Spleen (tissue), 7 donors: Measurements from ENCODE around the genes ESM1, DHX29, IL6ST and ANKRD55.

DNA sequence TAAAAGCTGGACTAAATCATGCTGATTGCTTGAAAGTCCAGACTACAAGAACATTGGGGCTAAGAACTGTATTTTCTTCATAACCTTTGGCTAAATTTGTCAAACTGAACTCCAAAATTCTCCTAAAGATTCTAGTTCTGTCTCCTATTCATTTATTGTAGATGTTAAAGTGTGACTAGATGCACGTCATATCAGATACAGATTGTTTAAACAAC lies 265.2 kb downstream of the ARL15 start:
- PRO-cap, 4 experiments: no peak in any of the 4 experiments
- RAMPAGE, long total RNA, 4 experiments: no peak in any of the 4 experiments

- PRO-cap, 4 experiments: no peak in any of the 4 experiments
- RAMPAGE, long total RNA, 4 experiments: no peak in any of the 4 experiments
Measured at GRCh38 chr5:54520989-54521351, 3.4 kb downstream of the SNX18 start.

DNA sequence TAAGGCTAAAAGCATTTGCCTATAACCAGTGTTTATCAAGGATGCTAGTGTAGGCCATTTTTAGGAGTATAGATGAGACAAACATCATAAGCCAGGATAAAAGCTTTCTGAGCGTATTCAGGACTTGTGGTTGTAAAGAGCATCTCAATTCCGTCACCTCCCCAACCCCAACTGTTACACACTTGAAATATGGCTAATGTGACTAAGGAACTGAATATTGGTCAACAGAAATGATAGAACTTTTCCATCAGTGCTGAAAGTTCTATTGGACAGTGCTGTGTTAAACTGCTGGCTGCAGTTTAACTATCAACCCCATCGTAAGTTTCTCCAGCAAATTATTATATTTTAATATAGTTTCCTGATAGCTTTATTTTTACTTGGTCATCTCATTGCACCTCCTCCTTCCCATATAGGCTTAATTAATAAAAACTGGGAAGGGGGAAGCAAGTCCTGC lies 4.6 kb downstream of the SNX18 start:
- PRO-cap, 4 experiments: peak in 4 of 4 experiments; most common minus-strand start position 173 of the sequence (in 4)
- RAMPAGE, long total RNA, 4 experiments: no peak in any of the 4 experiments

DNA sequence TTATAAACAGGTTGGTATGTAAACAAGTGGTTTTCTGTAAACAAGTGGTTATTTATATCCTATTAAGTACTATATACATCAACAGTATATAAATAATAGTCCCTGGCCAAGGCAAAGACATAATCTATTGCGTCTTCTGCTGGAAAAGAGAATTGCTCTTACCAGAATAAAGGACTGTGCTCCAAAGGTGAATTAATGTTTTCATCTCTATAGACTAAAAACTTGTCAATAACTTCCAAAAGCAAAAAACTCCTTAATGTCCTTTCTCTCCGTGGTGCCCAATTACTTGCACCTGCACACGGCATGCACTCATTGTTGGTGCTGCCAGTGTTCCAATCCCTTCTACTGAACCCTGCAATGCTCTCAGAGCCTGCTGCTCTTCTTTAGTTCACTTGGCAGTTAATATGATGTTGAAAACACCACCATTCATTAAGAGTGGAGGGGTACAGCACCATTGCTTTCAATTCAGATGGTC lies 69.8 kb downstream of the SNX18 start:
- PRO-cap, 4 experiments: peak in 1 of 4 experiments; most common minus-strand start position 274 of the sequence (in 1)
- RAMPAGE, long total RNA, 4 experiments: no peak in any of the 4 experiments

DNA sequence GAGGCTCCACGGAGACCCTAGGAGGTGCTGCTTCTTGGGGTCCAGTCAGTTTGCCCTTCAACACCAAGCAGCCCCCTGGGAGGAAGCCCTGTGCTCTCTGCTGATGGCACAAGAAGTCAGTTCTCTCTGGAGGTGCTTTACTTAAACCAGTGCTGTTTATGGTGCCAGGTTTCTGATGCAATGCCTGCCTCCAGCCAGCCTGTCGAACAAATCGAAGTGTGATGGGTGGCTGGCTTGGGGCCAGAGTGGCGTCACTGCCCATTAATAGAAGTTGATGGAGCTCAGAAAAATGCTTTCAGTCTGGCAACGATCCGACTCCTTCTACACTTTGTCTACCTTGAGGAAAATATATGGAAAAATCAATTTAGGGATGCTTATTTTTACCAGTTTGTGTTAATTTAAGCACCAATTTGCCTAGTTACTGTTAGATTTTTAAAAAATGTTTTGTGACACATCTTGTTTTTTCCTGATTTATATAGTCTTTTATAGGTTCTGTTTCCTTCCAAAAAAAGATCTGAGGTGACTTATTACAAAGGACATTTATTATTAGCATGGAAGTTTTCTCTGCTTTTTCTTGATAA lies 134.2 kb downstream of the SNX18 start:
- PRO-cap, 4 experiments: no peak in any of the 4 experiments
- RAMPAGE, long total RNA, 4 experiments: no peak in any of the 4 experiments

GRCh38 chr5:54774776-54775251 lies 210.6 kb downstream of the ESM1 start:
- PRO-cap, 4 experiments: no peak in any of the 4 experiments
- RAMPAGE, long total RNA, 4 experiments: no peak in any of the 4 experiments

GRCh38 chr5:54985171-54986199 lies at the start of gene ESM1:
ESM1 (minus strand) TSS chr5:54985593.
- PRO-cap, 4 experiments: no peak in any of the 4 experiments
- RAMPAGE, long total RNA, 4 experiments: no peak in any of the 4 experiments

- PRO-cap, 4 experiments: peak in 4 of 4 experiments; most common plus-strand start chr5:55308010 (in 3); most common minus-strand start chr5:55307665 (in 2)
- RAMPAGE, long total RNA, 4 experiments: start-site peak on the plus strand in 4 of 4 experiments, at chr5:55307741-55308010 at its widest, 66 to 398 reads per replicate; start-site peak on the minus strand in 4 of 4 experiments, at chr5:55307658-55307685 at its widest, 141 to 276 reads per replicate
Measured at GRCh38 chr5:55307139-55308208, at the start of gene DHX29. DHX29 (minus strand) TSS chr5:55307694.

DNA sequence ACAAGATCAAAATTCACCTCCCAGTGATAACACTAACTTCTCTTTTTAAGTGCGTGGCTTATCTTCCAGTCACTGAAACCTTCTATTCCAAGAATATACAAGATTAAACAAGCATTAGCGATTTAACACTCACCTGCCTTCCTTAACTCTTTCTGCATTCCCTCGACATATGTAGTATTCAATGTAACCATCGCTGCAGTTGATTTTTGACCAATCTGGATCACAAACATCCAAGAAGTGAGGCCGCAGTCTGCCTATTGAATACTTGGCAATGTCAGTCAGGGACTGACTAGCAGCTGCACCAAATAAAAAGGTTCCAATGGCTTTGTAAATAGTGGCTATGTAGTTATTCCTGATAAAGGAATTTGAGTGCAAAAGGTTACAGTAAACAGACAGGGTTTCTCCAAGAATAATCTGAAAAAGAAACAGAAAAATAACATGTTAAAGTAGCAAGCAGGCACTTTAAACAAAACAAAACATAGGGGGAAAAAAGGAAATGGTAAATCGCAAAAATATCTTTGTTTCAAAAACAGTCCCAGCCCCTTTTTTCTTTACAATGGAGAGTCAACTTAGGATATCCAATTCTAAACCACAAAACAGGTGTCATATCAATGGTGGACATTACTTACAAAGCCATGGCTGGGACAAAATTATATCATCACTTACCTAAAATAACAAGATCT lies 66.9 kb downstream of the PLPP1 start:
- PRO-cap, 4 experiments: no peak in any of the 4 experiments
- RAMPAGE, long total RNA, 4 experiments: no peak in any of the 4 experiments

- PRO-cap, 4 experiments: no peak in any of the 4 experiments
- RAMPAGE, long total RNA, 4 experiments: no peak in any of the 4 experiments
Measured at GRCh38 chr5:55517711-55518278, 17.0 kb downstream of the PLPP1 start.

DNA sequence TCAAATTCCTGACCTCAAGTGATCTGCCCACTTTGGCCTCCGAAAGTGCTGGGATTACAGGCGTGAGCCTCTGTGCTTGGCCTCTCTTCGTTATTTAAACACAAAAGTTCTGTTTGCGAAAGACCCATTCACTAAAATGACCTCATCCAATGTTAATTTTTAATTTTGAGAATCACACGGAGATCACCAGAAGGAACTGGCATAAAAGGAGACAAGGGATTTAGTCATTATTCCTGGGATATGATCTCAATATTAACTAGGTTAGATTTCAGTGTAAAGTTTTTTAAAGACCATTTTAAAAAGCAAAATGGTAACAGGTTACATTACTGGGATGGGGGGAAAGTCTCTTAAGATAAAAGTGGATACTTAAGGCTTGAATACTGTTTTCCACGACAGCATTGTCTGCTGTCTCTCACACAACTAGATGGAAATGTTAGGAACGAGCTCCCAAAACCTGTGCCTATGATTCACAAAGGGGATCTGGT lies 63.1 kb downstream of the IL6ST start:
- PRO-cap, 4 experiments: no peak in any of the 4 experiments
- RAMPAGE, long total RNA, 4 experiments: no peak in any of the 4 experiments

DNA sequence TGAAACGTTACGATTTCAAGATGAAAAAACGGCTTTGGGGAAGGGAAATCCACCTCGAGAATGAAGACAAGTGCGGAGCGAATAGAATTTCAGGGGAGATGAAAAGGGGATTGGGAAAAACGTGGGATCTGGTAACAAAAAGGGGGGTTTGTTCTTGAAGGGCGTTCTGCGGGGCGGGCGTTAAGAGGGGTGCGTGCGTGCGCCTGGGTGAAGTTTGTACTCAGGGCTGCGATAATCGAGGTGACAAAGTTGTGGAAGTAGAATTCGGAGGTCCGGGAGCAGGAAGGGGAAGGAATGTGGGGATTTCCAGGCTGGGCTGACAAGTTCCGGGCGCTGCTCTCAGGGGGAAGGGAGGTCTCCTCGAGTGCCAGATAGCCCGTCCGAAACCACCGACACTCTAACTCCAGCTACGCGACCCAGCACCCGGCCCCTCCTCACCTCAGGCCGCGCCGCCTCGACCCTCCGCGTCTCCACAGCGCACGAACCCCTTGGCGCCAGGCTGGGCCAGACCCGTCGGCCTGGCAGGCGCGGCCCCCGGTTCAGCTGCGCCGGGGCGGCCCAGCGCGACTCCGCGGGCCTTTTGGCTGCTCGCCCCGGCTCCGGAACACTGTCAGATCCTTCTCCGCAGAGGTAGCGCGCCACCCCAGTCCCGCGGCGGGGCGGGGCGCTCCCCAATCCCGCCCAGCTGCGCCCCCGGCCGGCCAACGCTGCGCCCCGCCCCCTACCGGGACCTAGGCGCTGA lies at the start of gene IL6ST:
Gene IL6ST, minus strand, starts transcription at position 618 of the 742 bp plus-strand sequence.
- PRO-cap, 4 experiments: peak in 4 of 4 experiments; most common plus-strand start position 151 of the sequence (in 2); most common minus-strand start position 100 of the sequence (in 4)
- RAMPAGE, long total RNA, 4 experiments: start-site peak on the minus strand in 3 of 4 experiments, centred at positions 524 to 556 of the sequence, 340 to 1,040 reads per replicate

GRCh38 chr5:55995088-55995917 lies 540 bp upstream of the IL6ST start:
- PRO-cap, 4 experiments: peak in 4 of 4 experiments; most common plus-strand start chr5:55995199 (in 3); most common minus-strand start chr5:55995416 (in 4)
- RAMPAGE, long total RNA, 4 experiments: start-site peak on the plus strand in 1 of 4 experiments, at chr5:55995138-55995197 at its widest, 9 reads per replicate

- PRO-cap, 4 experiments: no peak in any of the 4 experiments
- RAMPAGE, long total RNA, 4 experiments: no peak in any of the 4 experiments
Measured at GRCh38 chr5:55995918-55996318, 1.2 kb upstream of the IL6ST start.

GRCh38 chr5:56156589-56157723 lies 76.2 kb downstream of the ANKRD55 start:
- PRO-cap, 4 experiments: no peak in any of the 4 experiments
- RAMPAGE, long total RNA, 4 experiments: no peak in any of the 4 experiments

DNA sequence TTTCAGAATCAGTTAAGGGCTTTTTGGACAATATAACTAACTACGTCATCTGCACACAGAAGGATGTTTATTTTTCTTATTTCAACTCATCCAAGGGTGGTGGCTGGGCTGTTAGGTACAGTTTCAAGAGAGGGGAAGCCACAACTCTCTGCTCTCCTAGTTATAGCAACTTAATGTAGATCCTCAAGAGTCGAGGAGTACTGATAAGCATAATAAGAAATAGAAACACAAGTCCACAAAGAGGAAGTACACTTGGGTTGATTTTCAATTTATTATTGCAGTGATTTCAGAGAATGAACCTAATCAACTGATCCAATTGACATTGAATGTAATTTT lies 65.5 kb downstream of the ANKRD55 start:
- PRO-cap, 4 experiments: no peak in any of the 4 experiments
- RAMPAGE, long total RNA, 4 experiments: no peak in any of the 4 experiments

- PRO-cap, 4 experiments: no peak in any of the 4 experiments
- RAMPAGE, long total RNA, 4 experiments: no peak in any of the 4 experiments
Measured at GRCh38 chr5:56233146-56233447, at the start of gene ANKRD55. ANKRD55 (minus strand) TSS chr5:56233330.

DNA sequence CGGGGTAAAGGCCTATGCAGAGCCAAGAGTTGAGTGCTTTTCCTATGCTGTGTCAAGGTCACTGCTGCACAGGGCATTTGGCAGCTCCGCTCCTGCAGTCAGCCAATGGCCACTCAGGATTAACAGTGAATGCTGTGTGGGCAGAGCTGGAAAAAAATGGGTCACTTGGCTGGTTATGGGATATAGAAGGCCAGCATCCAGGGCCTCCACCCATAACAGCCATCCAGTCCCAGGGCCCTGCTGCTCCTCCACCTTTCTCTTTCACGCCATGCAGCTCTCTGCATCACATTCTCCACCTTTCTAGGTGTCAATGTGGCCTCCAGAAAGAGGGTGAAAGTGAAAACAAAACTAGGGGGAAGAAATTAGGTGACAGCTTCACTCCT lies 279.3 kb upstream of the ANKRD55 start:
- PRO-cap, 4 experiments: peak in 1 of 4 experiments; most common plus-strand start position 213 of the sequence (in 1)
- RAMPAGE, long total RNA, 4 experiments: no peak in any of the 4 experiments

GRCh38 chr5:56612735-56612993 lies 202.7 kb upstream of the MAP3K1 start:
- PRO-cap, 4 experiments: peak in 1 of 4 experiments; most common minus-strand start chr5:56612895 (in 1)
- RAMPAGE, long total RNA, 4 experiments: no peak in any of the 4 experiments

- PRO-cap, 4 experiments: no peak in any of the 4 experiments
- RAMPAGE, long total RNA, 4 experiments: no peak in any of the 4 experiments
Measured at GRCh38 chr5:56612994-56613370, 202.4 kb upstream of the MAP3K1 start.